Measurements from ENCODE around the gene MCOLN1.

- PRO-cap = no peak
- RRBS = no CpG with 5 or more reads among the region's 8 CpGs
Observed at GRCh38 chr19:7257658-7258098, 36.5 kb downstream of the INSR start.

DNA sequence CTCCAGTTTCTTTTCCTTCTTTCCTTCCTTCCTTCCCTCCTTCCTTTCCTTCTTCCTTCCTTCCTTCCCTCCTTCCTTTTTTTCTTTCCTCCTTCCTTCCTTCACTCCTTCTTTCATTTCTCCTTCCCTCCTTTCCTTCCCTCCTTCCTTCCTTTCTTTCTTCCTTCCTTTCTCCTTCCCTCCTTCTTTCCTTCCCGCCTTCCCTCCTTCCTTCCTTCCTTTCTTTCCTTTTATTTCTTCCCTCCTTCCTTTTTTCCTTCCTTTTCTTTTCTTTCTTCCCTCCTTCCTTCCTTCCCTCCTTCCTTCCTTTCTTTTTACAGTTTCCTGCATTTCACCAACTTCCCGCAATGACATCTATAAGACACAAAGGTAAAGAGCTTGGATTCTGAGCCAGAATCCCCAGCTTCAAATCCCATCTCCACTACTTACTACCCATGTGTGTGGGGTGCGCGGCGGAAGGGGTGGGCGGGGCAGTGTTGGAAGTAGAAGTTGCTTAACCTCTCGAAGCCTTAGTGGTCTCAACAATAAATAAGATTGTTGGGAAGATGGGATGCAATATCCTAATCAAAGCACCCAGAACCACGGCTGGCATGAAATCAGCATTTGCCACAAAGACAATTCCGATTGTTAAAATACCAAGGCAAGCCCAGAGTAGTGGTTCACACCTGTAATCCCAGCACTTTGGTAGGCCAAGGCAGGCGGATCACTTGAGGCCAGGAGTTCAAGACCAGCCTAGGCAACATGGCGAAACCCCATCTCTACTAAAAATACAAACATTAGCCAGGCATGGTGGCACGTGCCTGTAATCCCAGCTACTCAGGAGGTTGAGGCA lies 35.1 kb downstream of the INSR start:
- PRO-cap = no peak
- RRBS = no CpG with 5 or more reads among the region's 12 CpGs

GRCh38 chr19:7337231-7338188 lies 11.2 kb upstream of the ARHGEF18 start:
- PRO-cap = no peak
- RRBS = no CpG with 5 or more reads among the region's 12 CpGs

DNA sequence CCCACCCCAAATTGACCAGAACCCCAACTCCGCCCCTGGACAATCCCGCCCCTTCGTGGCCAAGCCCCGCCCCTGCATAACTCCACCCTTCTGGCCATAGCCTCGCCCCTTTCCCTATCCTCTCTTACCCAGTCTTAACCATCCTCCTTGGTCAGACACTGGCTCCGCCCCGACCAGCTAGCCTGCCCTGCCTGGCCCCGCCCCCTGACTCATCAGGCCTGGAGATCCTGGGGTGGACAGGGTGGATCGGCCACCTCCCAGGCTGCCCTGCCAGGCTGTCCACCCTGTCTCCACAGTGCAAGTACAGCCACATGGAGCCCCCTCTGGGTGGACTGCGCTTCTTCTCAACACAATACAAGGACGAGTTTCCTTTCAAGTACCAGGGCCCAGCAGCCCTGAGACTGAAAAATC lies 8.0 kb upstream of the ZNF358 start:
- PRO-cap = no peak
- RRBS = no CpG with 5 or more reads among the region's 11 CpGs

GRCh38 chr19:7514970-7515775 lies 730 bp upstream of the ZNF358 start:
- PRO-cap = no peak
- RRBS = no CpG with 5 or more reads among the region's 17 CpGs

- PRO-cap = no peak
- RRBS = 94% methylated on average over 20 of the region's 49 CpGs
Observed at GRCh38 chr19:7519054-7519793, 3.2 kb upstream of the MCOLN1 start.

DNA sequence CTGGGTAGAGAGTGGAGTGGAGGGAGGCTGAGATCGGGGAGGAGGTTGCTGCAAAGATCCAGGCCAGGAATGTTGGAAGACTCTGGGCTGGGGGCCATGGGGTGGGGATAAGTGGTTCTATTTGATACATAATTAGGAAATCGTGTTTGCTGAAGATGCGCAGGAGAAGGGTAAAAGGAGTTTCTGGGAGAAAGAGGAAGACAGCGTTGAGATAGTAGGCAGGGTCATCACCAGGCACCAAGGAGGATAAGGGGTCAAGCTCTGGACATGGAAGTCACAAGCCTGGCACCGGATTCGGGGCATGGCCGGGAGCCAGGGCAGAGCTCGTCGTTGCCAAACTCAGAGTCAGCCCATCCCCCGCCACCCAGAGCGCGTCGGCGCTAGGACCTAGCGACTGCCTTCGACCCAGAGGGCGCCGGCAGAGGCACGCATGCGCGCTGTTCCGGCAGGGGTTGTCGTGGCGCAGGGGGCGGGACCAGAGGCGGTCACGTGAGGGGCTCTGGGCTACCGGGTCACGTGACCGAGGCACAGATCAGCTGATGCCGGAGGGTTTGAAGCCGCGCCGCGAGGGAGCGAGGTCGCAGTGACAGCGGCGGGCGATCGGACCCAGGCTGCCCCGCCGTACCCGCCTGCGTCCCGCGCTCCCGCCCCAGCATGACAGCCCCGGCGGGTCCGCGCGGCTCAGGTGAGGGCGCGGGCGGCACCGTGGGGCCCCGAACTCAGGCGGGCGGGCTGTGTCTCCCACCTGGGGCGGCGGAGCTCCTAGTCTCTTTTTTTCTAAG lies at the start of gene MCOLN1:
Gene MCOLN1, plus strand, starts transcription at position 528 of the 782 bp plus-strand sequence.
- PRO-cap = bidirectional peak, plus-strand start at position 581 of the sequence, minus-strand start at position 368 of the sequence
- RRBS = 3% methylated on average over 27 of the region's 62 CpGs

DNA sequence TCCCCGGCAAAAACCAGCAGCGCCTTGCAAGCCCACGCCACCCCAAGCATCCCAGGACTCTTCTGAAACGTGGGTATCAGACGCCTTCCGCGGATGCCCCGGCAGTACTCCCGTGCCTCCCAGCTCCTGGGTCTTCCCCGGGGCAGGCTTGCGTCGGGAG lies 803 bp upstream of the PNPLA6 start:
- PRO-cap = no peak
- RRBS = 2% methylated on average over 12 of the region's 12 CpGs

GRCh38 chr19:7554078-7554911 lies 18.8 kb downstream of the PNPLA6 start:
- PRO-cap = no peak
- RRBS = 100% methylated on average over 1 of the region's 39 CpGs

DNA sequence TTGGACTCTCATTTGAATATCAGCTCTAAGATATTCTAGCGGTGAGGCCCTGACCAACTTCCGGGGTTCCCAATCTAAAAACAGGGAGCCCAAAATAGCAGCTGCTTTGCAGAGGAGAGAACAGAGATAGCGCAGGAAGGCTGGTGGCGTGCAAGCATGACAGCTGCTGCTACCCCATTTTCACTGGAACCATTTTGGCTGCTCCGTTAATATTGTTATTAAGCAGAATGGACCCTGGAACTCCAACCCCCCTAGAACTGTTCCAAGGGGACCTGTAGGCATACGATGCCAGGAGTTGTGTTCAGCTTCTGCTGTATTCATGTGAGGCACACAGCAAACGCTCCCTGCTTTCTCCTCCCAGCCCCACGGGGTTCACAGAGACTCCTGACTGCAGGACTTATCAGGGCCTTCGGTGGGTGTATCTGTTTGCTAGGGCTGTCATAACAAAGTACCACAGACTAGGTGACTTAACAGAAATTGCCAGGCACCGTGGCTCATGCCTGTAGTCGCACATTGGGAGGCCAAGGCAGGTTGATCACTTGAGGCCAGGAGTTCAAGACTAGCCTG lies 11.5 kb downstream of the STXBP2 start:
- PRO-cap = no peak
- RRBS = no CpG with 5 or more reads among the region's 11 CpGs

- PRO-cap = no peak
- RRBS = no CpG with 5 or more reads among the region's 45 CpGs
Observed at GRCh38 chr19:7681331-7682193, 929 bp downstream of the TRAPPC5 start.

GRCh38 chr19:7685371-7685543 lies 4.6 kb downstream of the TRAPPC5 start:
- PRO-cap = no peak
- RRBS = no CpG with 5 or more reads among the region's 2 CpGs

DNA sequence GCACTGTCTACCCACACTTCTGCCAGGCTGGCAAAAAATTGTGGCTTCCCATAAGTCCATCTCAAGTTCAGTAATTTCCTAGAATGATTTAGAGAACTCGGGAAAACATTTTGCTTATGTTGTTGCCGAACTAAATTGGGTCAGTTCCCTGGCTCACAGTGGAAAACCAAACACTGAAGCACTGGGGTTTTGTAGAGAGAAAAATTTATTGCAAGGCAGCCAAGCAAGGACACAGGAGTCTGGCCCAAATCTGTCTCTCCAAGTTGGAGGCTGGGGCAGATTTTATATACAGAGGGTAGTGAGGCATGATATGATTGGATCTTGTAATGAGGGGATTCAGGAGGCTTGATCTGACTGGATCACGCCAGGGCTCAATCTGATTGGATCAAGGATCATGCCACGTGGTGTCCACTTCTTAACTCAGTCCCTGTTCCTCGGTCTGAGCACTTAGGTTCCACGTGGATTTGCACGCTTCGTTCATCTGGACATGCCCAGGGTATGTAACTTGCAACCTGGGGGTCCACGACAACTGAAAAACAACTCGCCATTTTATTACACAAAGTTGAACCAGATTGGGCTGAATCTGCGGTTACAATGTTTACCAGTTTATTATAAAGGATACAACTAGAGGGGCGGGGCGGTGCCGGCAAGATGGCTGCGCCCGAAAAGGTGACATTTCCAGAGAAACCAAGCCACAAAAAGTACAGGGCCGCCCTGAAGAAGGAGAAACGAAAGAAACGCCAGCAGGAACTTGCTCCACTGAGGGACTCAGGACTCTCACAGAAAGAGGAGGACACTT lies 7.3 kb downstream of the CD209 start:
- PRO-cap = no peak
- RRBS = no CpG with 5 or more reads among the region's 19 CpGs

DNA sequence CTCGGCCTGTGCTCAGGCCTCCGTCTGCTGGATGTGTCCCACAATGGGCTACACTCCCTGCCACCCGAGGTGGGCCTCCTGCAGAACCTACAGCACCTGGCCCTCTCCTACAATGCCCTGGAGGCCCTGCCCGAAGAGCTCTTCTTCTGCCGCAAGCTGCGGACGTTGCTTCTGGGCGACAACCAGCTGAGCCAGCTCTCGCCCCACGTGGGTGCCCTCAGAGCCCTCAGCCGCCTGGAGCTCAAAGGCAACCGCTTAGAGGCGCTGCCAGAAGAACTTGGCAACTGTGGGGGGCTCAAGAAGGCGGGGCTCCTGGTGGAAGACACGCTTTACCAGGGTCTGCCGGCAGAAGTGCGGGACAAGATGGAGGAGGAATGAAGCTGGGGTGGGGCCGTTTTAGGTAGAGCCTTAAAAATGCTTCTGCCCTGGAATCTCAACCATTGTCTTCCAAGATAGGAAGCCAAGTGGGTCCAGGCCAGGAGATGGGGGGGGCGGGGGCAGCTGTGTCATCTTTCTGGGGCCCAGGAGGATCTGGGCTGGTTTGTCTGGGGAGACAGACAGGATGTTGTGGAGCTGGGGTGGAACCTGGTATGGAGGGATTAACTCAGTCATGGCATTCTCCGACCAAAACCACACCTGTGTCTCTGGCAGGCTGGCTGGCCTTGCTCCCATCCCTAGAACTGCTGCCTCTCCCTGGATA lies 3.0 kb upstream of the MAP2K7 start:
- PRO-cap = no peak
- RRBS = no CpG with 5 or more reads among the region's 20 CpGs

DNA sequence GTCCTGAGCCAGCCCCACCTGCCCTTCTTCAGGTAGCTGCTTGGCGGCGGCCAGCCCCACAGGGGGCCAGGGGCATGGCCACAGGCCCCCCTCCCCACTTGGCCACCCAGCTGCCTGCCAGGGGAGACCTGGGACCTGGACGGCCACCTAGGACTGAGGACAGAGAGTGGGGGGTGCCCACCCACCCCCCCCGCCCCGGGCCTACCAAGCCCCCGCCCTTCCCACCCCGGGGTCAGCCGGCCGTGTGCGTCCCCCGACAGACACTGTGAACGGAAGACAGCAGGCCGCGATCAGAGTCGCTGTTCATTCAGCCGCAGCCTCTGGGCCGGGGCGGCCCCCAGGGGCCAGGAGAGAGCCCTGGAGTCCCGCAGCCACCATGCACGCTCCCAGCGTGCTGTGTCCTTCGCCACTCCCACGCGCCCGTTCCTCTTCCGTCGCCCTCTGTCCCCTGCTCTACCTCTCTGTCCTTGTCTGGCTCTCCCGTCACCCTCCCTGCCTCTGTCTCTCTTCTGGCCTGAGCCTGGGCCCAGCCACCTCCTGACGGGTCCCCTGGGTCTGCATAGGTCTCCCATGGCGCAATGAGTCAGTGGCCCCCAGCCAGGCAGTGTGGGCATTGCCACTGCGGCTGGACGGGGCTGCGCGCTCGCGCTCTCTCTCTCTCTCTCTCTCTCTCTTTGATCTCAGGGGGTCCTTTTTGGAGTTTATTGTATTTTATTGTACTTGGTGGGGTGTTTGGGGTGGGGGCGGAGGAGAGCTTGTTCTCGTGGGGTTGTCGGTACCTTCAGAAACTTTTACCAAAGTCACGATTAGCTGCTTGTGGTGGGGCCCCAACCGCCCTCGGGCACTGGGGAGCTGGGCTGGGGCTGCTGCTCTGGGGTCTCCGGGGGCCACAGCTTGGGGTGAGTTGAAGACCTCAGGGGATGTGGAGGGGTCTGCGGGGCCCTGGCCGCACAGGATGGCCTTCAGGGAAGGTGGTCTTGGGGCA lies 1.9 kb upstream of the TGFBR3L start:
- PRO-cap = no peak
- RRBS = 96% methylated on average over 8 of the region's 45 CpGs

GRCh38 chr19:7914531-7914716 lies 206 bp upstream of the TGFBR3L start:
- PRO-cap = no peak
- RRBS = no CpG with 5 or more reads among the region's 4 CpGs

GRCh38 chr19:7916054-7917167 lies 1.8 kb downstream of the TGFBR3L start:
- PRO-cap = bidirectional peak, plus-strand start at chr19:7916936, minus-strand start at chr19:7916856
- RRBS = 3% methylated on average over 73 of the region's 115 CpGs

DNA sequence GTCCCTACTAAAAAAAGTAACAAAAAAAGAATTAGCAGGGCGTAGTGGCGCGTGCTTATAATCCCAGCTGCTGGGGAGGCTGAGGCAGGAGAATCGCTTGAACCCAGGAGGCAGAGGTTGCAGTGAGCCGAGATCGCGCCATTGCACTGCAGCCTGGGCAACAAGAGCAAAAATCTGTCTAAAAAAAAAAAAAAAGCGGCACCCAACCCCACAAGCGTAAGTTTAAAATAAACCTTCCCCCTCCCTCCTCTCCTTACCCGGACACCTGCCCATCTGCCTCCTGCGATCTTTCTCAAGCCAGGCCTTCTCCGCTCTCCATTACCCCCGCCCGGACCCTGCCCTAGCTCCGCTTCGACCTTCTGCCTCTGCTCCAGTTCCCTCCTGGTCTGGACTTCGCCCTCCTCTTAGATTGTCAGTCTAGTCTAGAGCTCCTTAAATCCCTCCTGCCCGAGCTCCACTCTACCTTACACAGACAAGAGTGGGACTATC lies 668 bp upstream of the SNAPC2 start:
- PRO-cap = no peak
- RRBS = 22% methylated on average over 5 of the region's 18 CpGs

DNA sequence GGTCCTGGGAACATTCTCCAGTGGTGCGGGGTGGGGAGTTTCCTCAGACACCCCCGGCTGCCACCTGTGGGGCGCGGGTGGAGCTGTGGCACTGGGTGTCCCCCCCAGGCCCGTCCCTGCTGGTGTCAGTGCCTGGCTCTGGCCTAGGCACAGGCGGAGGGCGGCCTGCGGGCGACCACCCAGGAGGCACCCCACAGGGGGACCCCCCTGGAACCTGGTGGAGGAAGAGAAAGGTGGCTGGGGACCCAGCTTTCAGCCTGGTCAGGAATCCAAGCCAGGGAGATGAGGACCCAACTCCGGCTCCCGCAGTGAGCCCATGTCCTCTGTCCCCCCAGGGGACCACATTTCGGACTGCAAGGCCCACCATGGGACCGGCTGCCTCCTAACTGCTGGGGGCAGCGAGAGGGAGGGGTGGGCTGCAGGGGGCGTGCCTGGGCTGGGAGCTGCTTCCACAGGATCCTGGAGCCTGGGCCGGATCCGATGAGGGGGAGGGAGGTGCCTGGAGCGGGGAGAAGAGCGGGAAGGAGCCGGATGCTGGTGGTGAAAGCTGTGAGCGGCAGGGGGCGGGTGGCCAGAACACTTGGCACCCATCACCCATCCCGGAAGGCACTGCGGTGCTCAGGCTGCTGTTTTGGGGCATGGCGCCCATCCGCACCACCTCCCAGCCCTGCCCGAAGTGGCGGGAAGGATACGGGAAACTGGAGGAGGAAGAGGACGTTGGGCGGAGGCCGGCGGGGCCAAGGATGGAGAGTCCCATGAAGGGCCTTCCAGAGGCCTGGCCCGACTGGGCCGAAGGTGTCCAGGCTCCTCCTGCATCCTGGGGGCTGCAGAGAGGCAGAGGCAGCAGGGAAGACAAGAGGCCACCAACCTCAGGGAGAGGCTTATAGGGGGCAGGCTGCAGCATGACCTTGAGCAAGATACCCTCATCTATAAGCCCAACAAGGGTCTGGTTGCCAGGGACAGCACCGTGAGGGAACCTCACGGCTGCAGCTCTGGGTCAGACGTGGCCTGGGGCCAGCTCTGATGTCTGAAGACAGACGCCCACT lies 5.6 kb upstream of the CTXN1 start:
- PRO-cap = no peak
- RRBS = 97% methylated on average over 12 of the region's 39 CpGs

GRCh38 chr19:7937829-7938440 lies 5.5 kb downstream of the TIMM44 start:
- PRO-cap = no peak
- RRBS = no CpG with 5 or more reads among the region's 11 CpGs